Neutrophil (primary cell): ENCODE data around the gene MRO.

GRCh38 chr18:50096728-50097211 lies 98.2 kb downstream of the MYO5B start:
- PRO-cap, result no peak

DNA sequence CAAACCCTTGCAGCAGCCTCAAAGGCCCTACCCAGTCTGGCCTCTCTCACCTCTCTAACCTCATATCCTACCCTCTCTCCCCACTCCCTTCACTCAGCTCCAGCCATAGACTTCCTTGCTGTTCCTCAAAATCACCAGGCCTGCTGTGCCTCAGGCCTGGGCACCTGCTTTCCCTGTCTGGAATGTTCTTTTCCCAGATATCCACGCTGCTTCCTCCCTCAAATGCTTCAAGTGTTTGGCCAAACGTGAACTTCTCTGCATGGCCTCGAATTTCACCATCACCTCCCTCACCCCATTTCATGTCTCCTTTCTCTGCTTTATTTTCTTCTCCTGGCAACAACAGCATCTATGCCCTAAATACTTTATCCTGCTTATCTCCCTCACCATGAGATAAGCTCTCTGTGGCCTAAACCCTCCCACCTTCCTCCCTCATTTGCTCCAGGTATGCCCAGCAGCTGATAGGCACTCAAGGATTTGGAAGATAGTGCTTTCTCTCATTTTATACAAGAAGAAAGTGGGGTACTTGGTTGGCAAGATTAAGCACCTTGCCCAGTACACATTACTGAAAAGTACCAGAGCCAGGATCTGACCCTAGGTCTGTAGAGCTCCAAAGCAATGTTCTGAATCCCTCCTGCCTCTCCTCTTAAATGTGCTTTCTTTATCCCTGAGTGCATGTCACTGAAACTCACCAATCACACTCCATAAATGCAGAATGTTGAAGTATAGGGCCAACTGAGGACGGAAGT lies 84.8 kb downstream of the MYO5B start:
- PRO-cap, result no peak

GRCh38 chr18:50157472-50158059 lies 37.4 kb downstream of the MYO5B start:
- PRO-cap, result no peak

- PRO-cap, result no peak
These were observed 3.0 kb upstream of the CFAP53 start for GRCh38 chr18:50269095-50269973.

- PRO-cap, result no peak
These were observed 25.8 kb upstream of the CXXC1 start for GRCh38 chr18:50313231-50313823.

- PRO-cap, result no peak
These were observed 13.5 kb downstream of the MRO start for GRCh38 chr18:50806125-50806902.

DNA sequence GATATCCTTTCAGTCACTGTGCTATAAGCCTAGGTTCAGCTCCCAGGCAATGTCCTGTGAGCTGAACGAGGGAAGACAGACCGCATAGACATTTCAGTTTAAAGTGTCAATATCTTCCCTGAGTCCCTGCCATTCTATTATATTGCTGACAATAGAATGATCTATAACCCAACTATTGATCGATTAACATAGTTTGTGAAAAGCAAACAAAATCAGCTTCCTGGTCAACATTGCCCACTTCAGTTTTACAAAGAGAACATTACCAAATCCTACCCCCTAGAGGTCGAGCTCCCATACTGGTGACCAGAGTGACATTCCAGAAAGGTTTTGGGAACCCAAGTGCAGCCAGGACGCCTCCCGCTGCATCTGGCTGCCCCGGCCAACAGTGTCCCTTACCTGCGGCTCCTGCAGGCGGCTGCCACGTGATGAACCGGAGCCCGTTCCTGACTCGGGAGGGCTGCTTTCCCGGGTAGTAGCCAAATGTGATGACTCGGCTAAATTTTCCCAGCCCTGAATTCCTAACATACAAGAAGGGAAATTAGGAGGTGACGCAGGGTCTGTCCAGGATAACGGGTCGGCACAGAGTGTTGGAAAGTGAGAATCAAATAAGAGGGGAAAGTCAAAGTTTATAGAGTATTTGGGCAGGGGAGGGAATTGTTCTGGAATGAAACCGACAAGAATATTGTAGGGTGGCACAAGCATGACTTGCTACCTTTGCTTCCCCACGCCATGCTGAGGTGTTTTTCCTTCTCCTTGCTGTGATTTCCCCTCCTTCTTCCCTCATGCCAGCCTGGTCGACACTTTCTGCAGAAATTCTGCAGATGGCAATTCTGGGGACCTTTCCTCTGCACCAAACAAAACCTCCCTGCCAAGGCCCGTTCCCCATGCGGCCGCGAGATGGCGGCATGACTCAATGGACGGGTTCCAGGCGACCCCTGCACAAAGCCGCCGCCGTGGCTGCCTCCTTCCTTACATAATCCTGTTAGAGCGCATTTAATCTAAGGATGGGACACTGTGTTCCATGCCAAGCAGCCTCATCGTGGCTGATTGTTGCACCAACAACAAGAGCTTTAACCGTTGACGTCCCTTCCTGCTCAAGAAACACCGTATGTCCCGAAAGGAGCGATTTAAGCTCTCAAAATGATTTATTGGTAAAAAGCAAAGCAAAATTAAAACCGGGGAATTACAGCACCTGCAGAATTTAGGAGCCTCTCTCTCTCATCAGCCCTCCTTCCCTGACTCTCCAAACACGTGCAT lies at the start of gene MRO:
Gene MRO (minus strand): TSS at position 832 of the 1,257 bp plus-strand sequence.
- PRO-cap, result no peak

DNA sequence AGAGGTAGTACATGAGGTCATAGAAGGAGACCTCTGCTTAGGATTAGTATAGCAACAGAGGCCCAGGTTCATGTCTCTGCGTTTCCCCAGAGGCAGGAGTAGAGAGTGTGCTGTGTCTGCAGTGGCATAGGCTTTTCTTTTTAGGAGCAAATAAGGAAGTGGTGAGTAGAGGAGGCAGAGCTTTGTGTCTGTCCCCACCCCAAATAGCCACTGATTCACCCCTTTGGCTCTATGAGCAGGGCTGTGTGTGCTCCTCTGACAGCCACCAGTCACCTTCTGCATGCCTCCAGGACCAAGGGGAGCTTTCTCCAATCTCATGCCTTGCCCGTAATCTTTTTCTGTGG lies 23.6 kb upstream of the ELAC1 start:
- PRO-cap, result no peak

DNA sequence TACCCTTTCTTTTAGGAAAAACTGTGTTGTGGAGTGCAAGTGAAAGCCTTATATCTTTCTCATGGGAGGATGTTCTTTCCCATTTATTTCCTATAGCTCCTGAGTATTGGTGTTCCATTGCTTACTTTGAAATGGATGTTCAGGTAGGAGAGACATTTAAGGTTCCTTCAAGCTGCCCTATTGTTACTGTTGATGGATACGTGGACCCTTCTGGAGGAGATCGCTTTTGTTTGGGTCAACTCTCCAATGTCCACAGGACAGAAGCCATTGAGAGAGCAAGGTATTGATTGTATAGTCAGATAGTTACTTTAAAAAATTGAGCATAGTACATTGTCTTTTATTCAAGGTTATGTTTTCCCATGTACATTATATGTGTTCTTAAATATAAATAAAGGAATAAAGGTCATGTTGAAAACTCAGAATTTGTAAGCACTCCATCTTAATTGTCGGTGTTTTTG lies 35.3 kb downstream of the SMAD4 start:
- PRO-cap, result no peak

- PRO-cap, result no peak
These were observed 18.7 kb downstream of the MEX3C start for GRCh38 chr18:51178679-51179364.

GRCh38 chr18:51907815-51908404 lies 432.1 kb upstream of the DCC start:
- PRO-cap, result no peak

DNA sequence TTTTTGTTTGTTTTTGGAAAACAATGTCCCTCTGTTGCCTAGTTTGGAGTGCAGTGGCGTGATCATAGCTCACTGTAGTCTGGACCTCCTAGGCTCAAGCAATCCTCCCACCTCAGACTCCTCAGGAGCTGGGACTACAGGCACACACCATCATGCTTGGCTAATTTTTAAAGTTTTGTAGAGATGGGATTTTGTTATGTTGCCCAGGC lies 7.2 kb upstream of the POLI start:
- PRO-cap, result no peak

GRCh38 chr18:54531283-54532056 lies 59.6 kb upstream of the DYNAP start:
- PRO-cap, result no peak

DNA sequence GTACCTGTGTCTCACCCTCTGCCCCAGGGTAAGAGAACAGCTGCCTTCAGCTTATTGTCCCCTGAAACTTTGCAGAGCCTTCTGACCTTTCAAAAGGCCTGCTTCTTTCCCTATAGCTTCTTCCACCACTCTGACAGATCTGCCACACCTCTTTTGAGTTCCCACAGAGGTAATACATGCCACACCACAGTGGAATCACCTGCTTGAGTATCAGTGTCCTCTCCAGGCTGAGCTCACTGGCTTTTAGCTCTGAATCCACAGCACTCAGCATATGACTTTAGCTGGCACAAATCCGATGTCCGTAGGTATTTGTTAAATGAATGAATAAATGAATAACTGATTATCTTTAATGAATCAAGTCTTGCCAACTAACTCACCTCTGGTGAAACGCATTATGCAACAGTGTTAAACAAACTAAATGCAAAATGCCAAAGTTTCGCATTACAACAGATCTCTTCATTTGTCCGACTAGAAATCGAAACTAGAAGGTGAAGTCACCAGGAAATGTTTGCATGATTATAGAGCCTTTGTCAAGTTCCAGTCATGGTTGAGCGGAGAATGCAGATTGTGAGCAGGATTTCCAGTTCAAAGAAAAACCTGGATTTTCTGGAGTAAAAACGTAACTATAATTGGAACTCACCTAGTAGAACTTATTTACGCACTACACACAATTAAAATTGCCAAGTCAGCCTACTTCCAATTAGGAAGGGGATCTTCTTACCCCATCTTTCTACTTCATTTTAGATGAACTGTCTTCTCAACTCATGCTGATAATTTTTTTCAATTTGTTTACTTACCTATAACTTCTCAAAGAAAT lies 16.5 kb downstream of the DYNAP start:
- PRO-cap, result no peak

DNA sequence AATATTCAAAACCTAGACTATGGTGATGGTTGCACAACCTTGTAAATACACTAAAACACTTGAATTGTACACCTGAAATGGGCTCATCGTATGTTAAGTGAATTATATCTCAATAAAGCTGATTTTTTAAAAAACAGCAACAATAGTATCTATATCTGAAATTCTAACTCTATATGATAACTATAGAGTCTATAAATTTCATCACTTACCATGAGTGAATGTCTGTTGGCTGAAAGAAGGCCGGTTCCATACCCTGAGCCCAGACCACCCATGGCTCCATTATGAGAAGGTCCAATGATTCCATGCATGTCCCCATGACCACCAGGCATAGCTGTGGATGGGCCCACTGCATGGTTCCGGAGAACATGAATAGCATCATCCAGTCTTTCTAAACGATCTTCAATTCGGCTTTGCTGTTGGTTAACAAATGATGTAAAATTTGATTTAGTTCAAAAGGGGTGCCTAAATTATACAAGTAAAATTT lies 295.1 kb upstream of the CCDC68 start:
- PRO-cap, result no peak

DNA sequence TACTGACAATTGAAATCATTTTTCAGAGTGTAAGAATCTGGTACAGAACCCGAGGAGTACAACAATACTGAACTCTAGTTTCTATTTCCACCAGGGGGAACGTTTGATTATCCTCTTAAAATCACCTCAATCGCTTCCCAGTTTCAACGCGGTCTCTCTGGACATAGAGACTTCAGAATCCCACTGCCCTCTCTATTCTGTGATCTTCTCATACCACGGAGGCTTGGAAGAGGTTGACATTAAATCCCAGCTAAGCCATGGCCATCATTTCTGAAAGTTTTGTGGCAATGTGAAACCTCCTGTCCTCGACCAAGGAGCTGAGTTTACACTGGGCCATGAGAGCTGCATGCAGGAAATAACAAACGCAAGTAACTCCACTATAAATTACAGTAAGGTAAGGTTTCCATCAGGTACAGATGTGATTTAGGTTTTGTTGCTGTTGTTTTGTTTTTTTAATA lies 299.5 kb upstream of the CCDC68 start:
- PRO-cap, result no peak

DNA sequence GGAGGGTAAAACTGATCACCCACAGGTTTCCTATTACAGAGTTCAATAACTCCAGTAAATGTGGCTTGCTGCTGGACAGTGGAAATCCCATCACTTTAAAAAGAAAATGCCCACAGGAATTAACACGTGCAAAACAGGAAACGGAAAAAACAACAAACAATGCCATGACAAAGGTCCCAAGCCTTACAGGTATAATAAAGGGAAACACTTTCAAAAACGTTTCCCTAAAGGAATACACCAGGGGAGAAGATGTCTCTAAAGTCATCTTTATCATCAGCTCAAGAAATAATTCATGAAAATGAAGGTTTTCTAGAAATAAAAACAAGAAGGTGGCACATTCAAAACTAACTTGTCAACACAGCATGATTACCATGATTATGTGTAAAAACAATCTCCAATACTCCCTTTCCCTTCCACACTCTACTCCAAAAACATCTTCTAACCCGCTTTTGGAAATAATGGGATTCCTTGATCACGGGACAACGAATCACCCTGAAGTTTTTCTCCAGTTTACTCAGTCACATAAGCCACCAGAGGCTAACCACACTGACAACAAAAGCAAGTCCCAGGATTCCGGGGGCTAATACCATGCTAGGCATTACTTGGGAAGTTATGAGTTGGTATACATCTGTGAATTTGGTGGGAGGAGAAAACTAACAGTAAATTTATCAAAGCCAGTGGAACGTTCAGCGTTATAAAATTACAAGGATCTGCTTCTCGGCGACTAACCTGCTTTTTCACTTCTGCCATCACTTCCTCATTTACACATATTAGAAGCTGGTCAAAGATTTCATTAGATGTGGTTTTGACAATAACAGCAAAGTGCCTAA lies 167.8 kb downstream of the TCF4 start:
- PRO-cap, result no peak

- PRO-cap, result no peak
These were observed 583 bp upstream of the TCF4 start for GRCh38 chr18:55588399-55589150.

DNA sequence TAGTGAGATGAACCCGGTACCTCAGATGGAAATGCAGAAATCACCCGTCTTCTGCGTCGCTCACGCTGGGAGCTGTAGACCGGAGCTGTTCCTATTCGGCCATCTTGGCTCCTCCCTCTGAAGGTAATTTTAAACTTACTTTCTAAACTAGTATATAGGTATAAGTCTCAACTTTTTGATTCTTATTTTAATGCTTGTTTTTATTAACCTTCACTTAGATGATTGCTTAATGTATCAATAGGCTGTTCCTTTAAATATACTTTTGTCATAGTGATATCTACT lies 133.4 kb upstream of the TCF4 start:
- PRO-cap, result no peak

- PRO-cap, result no peak
These were observed 151.1 kb downstream of the TXNL1 start for GRCh38 chr18:56487293-56487663.